RPMI7951 (cell line): ENCODE measurements around the gene GPATCH3.

GRCh38 chr1:25867723-25867974, 7.9 kb downstream of the PAQR7 start:
- RAMPAGE, long total RNA, result no peak

- RAMPAGE, long total RNA, result no peak
Observed at GRCh38 chr1:25923144-25923660, 17.0 kb upstream of the STMN1 start.

DNA sequence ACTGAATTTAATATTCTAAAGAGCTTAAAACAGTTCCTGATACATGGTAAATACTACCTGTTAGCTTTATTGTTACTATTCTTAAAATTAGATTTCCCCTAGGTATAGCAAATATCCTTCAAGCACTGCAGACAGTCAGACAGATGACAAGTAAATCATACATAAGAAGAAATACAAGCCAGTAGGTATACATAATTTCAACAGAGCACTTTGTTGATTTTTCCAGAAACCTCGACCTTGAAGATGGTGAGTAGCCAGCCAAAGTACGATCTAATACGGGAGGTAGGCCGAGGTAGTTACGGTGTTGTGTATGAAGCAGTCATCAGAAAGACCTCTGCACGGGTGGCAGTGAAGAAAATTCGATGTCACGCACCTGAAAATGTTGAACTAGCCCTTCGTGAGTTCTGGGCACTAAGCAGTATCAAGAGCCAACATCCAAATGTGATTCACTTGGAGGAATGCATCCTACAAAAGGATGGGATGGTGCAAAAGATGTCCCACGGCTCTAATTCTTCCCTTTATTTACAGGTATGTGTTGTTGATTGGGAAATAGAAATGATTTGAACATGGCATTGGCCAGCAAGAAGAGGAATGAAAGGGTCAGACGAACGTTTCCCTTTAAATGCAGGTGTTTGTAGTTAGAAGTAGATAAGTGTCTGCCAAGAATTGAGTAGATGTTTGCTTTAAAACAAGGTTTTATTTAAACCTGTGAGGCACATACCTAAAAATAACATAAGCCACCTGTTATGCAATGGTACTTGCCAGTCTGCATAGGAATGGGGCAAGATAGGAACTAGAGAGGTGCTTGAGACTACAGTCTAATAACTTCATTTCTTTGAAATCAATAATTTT, 2.7 kb downstream of the PDIK1L start:
- RAMPAGE, long total RNA, result no peak

DNA sequence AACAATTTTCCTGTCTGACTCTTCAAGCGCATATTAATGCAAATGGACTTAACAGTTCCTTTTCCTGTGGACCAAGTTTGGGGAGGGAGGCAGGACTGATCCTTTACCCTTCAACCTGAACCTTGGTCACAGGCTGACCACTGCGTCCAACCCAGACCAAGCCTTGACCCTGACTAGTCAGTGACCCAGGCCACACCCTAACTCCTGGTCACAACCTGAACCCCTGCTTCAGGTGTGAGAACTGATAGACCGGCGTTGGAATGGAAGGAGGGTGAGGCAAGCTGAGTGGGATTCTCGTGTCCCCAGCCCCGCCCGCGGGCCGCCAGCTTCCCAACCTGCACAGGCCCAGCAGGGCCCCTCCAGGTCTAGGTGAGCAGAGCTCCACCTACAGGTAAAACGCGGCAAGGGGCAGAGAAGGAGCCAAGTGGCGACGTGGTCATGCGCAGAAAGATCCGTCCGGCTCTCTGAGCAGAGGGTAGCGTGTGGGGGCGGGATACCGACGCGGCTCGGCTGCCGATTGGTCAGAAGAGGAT, 372 bp upstream of the CEP85 start:
- RAMPAGE, long total RNA, result no peak

GRCh38 chr1:26235001-26235342, 972 bp downstream of the CEP85 start:
- RAMPAGE, long total RNA, result no peak

DNA sequence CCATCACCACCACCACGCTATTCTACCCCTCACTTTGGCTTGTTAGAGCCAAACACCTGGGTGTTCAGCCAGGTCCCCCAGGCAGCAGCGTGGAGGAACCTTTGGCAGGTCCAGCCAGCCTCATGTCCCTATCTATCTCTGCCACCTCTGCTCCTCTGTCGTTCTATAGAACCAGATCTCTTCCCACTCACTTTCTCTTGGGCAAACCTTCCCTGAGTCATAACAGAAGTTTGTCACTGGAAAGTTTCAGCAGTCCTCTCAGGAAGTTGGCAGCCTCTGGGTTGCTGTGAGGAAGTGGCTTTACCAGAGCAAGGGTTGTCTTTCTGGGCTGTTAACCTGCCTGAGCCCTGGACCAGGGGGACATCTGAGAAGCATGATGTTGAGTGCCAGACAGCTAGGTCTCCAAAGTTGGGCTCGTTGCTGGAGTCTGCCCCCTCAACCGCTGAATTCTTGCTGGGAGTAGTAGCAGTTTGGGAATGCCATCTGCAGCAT, 1.0 kb upstream of the SH3BGRL3 start:
- RAMPAGE, long total RNA, result no peak

DNA sequence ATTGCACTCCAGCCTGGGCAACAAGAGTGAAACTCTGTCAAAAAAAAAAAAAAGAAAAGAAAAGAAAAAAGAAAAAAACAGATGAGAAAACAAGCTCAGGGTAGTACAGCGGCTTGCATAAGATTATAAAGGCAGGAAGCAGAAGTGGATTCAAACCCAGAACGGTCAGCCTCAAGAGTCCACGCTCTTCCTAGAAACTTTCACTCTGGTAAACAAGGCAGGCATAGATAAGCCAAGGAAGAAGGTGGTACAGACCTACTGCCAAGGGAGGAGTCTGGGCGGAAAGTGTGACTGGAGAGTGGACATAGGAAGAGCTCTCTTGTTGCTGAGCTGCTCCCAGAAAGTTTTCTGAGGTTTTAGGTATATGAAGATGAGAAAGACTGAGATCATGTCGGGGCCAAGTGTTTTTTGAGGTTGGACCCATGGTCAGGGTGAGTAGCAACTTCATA, 1.8 kb upstream of the UBXN11 start:
- RAMPAGE, long total RNA, result no peak

DNA sequence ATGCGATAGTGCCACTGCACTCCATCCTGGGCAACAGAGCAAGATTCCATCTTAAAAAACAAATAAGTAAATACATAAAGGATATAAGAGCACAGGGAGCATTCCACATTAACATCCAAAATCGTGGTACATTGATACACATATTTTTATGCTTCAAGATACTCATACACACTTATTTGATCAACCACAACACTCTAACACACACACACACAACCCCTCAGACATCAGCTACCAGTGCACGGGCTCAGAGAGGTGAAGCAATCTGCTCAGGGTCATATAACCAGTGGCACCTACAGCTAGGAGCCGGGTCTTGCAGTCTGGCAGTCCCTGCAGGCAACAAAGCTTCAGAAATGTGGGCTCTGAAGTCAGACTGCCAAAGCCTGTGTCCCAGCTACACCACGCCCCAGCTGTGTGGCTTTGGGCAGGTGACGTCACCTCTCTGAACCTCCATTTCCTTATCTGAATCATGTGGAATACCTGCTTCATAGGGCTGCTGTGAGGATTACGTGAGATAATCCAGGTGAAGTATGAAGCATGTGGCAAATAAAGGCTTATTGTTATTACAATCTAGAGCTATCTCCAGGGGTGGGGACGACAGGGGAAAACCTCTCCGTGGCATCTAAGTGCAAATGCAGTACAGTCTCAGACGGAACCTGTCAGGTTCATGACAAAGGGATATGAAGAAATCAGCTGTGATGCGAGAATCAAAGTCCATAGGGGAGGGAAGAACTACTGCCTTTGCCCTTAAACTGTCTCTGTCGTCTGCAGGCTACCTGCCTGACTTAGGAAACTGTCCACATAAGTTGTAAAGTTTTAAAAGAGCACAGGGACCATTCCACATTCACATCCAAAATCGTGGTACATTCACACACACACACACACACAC, 4.9 kb upstream of the CRYBG2 start:
- RAMPAGE, long total RNA, result no peak

DNA sequence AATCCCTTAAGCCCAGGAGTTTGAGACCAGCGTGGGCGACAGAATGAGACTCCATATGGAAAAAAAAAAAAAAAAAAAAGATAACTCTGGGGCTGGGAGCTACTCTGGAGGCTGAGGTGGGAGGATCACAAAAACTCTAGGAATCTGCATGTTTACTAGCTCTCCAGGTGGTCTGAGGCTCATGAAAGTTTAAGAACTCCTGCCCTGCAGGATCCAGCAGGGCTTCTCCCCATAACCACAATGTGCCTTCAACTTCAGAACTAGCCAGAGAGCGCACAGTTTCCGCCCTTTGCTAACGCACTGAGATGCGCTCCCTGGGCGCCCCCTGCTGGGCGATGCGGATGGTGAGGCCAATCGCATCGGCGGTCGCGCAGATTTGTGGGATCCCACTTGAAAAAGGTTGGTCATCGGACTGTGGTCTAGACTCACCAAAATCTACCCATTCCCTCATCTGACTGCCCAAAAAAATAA, 8.8 kb downstream of the ZNF683 start:
- RAMPAGE, long total RNA, result no peak

- RAMPAGE, long total RNA, result no peak
Observed at GRCh38 chr1:26476860-26477841, 4.9 kb downstream of the HMGN2 start.

DNA sequence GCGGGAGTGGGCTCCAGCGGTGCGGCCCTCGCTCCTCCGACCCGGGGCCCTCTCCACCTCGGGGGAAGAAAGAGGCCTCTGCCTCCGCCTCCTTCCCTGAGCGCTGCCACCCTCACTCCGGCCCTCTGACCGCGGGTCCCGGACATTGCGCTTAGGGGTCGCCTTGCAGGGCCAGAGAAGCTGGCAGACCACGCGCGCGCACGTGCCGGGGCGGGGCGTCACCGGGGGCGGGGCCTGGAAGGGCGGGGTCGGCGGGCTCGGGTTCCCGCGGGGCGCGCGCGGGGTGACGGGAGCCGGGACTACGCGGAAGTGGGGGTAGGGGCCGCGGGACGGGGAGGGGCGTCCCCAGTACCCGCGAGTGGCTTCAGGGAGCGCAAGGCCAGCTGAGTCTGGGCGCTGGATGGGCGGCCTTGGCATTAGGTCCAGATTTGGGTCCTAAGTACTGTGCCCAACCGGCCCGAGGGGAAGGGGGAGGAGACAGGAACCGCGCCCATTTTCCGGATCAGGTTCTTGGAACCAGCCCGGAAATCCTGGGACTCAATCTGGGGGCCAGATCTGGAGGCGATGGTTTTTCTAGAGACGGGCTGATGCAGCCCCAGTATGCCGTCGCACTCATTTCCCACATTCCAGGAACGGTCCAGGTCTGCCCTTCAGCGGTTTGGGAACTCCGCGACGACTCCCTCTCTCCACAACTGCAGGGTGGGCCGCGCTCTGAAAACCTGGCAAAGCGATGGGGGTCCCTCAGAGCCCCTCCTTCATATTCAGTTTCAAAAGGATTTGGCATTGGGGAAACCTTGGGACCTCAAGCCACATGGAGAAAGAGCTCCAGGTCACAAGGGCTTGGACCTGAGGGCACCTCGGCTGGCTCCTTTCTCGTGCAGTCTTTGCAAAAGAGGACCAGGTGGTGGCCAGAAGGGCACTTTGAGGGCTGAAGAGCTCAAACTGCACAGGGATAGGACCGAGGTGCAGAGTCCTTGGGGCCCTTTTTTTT, 28.5 kb upstream of the RPS6KA1 start:
- RAMPAGE, long total RNA, result no peak

GRCh38 chr1:26542205-26542741, 12.7 kb downstream of the RPS6KA1 start:
- RAMPAGE, long total RNA, result no peak

DNA sequence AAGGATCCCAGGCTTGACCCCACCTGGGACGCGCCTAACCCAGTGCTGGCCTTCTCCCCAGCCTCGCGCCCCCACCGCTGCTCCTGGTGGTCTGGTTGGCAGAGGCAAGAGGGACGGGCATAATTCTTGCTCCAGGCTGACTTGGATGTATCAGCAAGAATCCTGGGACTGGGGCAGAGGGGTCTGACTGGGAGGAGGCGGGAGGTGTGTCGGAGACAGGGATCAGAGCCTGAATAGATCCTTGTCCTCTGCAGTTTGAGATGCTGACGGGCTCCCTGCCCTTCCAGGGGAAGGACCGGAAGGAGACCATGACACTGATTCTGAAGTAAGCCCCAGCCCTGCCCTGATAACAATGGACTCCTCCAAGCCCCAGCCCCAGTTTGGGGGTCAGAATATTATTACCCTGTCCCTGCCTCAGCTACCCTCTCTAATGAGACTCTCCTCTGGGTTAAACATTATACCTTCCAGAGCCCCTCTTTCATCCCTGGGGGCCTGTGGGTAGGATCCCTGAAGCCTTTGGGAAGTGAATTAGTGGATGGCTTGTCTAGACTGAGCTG, 25.4 kb downstream of the RPS6KA1 start:
- RAMPAGE, long total RNA, result no peak

DNA sequence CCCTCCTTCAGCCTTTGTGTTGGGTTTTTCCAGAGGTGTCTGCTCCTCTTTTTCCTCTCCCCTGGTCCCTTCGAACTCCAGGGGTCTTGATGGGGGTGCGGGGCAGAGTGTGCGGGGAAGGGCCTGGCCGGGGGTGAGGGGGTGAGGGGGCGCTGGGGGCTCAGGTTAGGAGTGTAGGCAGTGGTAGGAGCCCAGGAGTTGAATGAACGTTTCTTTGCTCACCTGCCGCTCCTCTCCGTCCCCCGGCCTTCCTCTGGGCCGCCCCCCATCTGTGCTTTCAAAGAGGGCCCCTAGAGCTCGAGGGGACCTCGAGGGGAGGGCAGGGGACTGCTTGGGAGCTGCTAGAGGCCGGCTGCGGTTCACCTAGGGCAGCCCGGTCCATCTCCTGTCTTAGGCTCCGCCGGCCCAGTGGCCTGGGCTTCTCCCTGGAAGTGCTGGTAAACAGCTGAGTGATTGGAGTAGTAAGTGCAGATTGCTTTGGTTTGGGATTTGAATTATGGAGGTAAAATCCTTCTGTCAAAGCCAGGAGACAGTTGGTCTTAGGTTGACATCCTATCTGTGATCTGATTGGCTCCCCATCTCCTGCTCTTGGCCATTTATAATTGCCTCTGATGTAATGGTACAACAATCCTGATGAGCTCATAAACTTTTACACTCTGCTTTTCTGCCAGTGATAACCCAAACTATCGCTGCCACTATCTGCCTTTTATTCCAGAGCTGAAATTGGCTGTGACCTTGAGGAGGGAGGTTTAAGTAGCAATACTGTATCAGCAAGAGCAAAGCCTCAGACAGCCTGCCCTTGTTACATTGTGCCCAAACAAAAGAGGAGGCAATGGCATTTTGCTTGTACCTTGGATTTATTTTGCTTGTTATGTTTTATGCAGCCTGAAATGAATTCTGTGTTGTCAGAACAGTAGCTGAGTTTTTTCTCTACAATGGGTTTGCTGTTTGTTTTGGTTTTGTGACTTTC, 2.2 kb downstream of the ARID1A start:
- RAMPAGE, long total RNA, result no peak

DNA sequence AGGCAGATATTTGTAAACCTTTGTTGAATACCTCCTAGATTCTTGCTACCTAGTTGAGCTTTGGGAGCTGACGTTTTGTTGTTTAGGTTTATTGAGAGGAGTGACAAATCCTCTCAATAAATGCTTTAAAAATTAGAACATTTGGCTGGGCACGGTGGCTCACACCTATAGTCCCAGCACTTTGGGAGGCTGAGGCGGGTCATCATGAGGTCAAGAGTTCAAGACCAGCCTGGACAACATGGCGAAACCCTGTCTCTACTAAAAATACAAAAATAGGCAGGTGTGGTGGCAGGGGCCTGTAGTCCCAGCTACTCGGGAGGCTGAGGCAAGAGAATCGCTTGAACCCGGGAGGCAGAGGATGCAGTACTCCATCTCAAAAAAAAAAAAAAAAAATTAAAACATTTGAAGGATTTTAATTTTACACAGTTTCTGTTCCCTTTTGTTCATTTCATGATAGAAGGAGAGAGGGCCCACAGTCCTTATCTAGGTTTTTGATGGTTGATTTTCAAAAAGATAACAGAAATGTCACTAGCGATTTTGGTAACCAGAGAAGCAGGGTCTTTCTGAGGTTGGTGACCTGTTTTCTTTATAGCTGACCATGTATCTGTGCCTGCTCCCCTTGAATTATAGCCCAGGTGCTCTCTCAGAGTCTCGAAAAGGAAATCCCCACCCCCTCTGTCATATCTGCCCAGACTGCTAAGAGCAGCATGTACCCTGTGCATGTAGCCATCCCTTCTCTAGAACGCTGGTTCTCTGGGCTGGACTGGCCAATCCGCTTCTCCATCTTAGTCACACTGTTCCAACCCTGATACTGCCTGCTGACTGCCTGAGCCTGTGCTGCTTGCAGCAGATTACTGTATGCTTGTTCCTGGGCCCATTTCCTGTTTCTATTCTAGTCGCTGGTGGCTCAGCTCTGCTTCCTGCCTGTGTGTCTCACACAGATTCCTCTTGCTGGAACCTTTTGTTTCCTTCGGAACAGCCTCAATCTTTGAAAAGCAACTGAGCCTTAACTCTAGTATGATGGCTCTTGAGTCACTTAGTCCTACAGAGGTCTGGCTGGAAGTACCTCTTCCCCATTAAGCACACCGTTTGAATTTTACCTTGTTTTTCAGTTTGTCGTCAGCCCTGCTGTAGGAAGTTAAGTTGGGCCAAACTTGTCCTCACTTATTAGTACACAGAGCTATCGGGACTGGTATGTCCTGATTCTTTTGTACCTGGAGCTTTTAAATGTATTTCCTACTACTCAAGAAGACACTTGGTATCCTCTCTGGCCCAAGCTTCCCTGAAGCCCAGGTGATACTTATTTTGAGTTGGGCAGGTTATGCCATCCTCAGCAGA, 43.9 kb upstream of the PIGV start:
- RAMPAGE, long total RNA, result no peak

DNA sequence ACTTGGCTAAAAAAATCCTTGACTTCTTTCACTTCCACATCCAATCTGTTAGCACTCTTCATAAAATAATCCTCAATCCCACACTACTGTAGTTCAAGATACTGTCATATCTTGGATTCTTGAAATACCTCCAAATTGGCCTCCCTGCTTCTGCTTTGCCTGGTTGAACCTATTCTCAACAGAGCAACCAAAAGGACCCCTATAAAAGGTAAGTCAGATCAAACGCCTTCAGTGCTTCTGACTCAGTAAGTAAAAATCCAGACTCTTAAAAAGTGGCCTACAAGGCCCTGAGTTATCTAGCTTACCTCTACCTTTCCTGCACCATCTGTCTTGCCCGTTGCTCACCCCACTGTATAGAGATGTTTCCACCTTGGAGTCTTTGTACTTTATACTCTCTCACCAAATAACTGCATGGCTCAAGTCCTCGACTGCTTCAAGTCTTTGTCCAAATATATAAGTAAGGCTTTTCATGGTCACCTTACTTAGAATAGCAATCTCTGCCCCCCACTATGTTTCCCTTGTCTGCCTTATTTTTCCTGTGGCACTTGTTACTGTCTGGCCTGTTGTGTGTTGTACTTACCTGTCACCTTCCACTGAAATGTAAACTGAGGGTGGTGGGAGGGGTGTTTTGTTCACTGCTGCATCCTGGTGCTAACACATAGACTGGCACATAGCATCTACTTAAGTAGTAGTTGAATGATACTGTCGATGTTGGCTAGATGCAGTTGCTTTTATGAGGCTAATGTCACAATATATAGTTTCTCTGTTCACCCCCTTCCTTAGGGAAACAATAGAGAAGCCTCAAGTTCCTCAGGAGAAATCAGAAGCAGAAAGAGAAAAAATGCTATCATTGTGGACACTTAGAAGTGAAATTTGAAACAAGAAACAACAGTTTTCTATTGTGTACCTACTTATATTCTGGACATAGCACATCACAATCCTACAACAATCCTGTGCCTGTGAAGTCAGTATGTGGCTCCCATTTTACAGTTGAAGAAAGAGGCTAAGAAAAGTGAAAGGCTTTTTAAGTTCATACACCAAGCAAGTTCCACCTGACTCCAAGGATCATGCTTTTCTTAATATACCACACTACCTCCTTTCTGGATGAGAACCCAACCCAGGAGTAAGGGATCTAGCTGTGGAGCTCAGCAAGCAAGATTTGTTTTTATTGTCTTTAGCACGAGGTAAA, 4.8 kb upstream of the PIGV start:
- RAMPAGE, long total RNA, result no peak

DNA sequence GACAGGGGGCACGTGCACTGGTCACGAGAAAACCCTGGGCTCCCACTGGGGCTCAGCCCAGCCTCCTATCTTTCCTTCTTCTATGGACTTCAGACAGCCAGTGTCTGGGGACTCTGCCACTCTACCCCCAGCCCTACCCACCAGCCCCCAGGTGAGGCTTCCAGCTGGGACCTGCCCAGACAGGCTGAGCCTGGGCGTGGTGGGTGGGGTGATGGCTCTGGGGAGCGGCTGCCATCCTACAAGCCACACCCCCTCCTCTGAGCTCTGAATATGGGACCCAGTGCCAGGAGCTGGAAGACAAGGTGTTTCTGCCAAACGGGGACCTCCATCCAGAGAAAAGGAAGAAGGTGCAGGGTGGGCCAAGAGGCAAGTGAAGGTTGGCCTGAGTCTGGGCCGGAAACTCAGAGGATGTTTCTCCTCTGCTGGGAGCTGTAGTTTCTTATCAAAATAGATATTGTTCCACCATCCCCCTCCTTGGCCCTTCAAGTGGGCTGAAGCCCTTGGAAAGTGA, 7.9 kb upstream of the SFN start:
- RAMPAGE, long total RNA, result no peak

DNA sequence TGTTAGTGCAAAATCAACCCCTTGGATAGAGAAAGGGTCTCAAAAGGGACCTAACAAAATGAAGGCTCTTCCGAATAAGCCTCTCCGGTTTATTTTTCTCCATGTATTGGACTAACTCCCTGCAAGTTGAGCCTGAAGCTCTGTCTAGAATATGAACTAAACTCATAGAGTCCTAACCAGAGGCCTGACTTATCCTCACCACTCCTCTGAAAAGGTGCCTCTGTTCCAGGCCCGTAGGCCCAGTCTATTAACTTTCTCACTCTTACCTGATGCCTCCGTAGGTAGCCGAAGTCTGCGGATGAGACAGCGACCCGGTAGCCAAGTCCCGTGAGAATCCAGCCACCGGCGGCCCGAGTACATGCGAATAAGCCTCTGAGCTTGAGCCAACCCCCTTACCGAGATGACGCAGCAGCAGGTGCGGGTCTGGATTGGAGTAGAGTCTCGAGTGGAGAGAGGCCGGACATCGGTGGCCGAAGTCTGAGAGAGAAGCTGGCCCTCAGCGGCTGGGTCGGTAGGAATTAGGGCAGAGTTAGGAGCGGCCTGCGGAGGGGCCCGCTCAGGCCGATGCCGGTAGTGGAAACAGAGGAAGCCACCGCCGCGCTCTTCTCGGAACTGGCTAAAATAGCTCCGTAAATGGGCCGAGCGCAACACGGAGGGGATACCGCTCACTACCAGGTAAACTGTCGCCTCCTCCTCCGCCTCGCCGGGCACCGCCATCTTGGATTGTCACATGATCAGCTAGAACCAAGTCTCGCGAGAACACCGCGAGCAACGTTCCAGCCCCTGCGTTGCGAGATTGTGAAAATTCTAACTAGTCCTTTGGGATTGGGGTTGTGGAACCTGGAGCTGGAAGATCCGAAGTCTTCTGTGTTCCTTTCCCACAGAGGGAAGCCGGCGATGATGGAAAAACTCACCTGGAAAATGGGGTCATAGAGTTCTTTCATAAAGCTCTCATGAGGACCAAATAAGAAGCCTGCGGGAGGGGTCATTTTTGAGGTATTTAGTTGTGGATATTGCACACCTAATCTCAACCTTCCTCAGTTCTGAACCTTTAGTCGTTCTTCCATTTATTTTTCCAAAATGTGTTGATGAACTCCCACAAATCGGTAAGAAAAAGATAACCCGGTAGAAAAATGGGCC, at the start of gene GPATCH3:
GPATCH3 (minus strand) TSS at position 742 of the 1,140 bp plus-strand sequence.
- RAMPAGE, long total RNA, result no peak

DNA sequence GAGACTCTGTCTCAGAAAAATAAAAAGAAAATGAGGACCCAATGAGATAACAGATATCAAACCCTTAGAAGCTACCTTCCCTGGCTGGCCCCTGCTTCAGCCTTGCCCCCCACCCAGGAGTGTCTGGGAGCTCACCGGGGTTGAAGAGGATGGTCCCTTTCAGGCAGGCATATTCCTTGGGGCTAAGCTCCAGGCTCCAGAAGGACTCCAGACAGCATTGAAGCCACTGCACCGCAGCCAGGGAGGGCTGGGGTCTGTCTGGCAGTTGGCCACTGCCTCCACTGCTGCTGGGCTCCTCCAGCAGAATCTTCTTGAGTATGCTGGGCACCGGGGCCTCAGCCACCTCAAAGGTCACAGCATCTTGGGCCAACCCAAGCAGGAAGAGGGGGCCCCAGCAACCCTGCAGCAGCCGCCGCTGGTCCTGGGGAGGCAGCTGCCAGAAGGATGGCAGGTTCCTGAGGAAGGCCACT, 466 bp downstream of the NR0B2 start:
- RAMPAGE, long total RNA, result no peak

DNA sequence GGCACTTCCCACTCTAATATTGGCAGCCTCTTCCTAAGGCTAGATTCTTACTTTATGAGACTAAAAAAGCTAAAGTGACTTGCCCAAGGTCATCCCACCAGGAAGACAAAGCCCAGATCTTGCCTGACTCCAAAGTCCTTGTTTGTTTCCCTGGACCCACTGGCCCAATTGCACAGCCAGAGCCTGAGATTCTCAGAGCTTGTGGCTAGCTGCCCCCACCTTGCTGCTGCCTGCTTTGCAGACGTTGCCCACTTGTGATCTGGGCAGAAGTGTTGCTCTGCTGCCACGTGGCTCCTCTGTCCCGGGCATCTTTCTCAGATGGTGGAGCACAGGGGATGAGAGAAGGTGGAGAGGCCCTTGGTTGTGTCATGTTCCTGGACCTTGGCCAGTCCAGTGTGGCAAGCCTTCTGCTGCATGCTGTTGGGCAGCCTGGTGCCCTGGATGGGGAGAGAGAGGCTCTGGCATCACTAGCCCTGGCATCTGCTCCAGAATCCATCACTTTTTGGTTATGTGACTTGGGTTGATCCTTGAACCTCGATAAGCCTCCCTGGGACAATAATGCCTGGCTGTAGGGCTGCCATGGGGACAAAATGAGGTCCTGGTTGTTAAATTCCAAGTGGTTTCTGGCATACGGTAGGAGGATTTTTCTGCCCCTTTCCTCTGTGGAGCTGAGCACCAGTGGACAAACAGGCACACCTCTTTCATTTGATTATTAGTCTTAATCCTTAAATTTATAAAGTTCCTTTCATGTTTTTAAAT, 1.5 kb upstream of the NR0B2 start:
- RAMPAGE, long total RNA, result no peak